Mesenchymal stem cell of Wharton's jelly (primary cell): Measurements from ENCODE around the genes RIOX1 and ALDH6A1.

- CAGE, long polyA plus RNA = no peak
Observed at GRCh38 chr14:71597842-71598357, 277.6 kb downstream of the SIPA1L1 start.

GRCh38 chr14:71932865-71933736 is 872 bp downstream of the RGS6 start:
- CAGE, long polyA plus RNA = no peak

DNA sequence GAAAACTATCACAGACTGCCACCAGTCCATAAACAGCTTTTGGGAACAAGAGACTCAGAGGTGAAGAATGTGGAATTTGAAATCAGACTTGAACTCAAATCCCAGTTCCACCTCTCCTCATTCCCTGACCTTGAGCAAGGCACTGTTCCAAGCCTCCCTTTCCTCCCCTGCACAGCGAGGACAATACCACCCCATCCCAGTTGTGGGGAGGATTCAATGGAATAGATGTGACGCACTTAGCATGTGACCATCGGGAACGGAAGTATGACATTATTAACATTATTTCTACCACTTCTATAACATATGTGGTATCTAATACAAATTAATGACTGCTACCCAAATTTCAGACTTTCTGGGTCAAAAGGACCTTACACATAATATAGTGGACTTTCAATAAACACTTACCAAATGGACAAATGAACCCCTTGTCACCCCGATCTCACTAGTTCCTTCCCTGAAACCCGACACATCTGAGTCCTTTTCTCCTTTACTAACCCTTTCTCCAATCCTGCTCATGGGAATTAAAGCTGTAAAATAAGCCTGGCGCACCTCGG is 63.4 kb downstream of the DPF3 start:
- CAGE, long polyA plus RNA = no peak

GRCh38 chr14:73140650-73141548 is 4.6 kb downstream of the PSEN1 start:
- CAGE, long polyA plus RNA = no peak

GRCh38 chr14:73239399-73240037 is 2.2 kb downstream of the PAPLN start:
- CAGE, long polyA plus RNA = no peak

DNA sequence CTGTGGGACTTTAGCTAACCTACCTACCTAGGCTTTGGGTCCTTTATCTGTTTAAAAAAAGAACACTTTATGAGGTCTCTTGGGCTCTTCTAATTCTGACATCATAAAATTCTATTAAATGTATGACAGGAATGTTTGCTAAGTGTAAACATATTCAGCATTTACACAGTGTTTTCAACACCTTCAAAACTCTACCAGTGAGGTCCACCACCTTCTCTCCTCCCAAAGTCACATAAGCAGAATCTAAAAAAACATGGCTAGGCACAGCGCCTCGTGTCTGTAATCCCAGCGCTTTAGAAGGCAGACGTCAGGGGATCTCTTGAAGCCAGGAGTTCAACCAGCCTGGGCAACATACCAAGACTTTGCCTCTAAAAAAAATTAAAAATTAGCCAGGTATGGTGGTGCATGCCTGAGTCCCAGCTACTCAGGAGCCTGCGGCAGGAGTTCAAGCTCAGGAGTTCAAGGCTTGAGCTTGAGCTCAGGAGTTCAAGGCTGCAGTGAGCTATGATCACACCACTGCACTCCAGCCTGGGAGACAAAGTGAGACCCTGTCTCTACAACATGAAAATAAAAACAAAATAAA is 30.0 kb downstream of the NUMB start:
- CAGE, long polyA plus RNA = no peak

- CAGE, long polyA plus RNA = no peak
Observed at GRCh38 chr14:73463350-73463914, 5.1 kb upstream of the NUMB start.

DNA sequence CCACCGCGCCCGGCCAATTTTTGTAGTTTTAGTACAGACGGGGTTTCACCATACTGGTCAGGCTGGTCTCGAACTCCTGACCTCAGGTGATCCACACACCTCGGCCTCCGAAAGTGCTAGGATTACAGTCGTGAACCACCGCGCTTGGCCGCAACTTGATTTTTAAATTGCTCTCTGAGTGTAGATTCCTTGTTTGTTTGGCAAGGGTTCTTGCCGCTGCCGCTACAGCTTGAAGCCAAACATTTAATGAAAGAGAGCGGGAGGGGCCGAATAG is 191 bp upstream of the RIOX1 start:
- CAGE, long polyA plus RNA = no peak

- CAGE, long polyA plus RNA = no peak
Observed at GRCh38 chr14:73490879-73491254, at the start of gene RIOX1. TSS of gene RIOX1 (plus strand) at chr14:73490933.

- CAGE, long polyA plus RNA = no peak
Observed at GRCh38 chr14:73568627-73568880, 459 bp upstream of the ACOT2 start.

DNA sequence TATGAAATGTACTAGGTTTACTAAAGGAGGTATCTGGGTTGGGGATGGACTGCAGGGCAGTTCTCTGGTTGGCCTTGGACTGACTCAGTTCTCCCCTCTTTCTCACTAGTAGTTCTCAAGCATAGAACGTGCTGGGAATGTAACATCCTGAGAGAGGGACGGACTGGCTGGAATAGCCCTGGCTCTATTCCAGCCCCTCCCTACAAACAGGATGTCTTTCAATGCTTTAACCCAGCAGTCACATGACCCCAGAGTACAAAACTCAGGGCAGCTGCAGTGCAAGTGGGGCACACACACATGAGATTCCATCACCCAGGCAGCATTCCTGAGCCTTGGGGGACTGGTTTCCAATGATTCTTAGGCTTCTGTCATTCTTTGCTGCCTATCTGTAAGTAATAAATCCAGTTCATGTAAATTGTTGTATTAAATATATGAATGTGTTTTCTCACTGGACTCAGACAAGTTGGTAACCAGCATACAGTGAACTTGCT is 1.6 kb upstream of the ACOT6 start:
- CAGE, long polyA plus RNA = no peak

- CAGE, long polyA plus RNA = no peak
Observed at GRCh38 chr14:73721318-73721778, 7.2 kb upstream of the PNMA1 start.

- CAGE, long polyA plus RNA = no peak
Observed at GRCh38 chr14:73722496-73723252, 8.5 kb upstream of the PNMA1 start.

GRCh38 chr14:73723253-73724351 is 9.4 kb upstream of the PNMA1 start:
- CAGE, long polyA plus RNA = no peak

DNA sequence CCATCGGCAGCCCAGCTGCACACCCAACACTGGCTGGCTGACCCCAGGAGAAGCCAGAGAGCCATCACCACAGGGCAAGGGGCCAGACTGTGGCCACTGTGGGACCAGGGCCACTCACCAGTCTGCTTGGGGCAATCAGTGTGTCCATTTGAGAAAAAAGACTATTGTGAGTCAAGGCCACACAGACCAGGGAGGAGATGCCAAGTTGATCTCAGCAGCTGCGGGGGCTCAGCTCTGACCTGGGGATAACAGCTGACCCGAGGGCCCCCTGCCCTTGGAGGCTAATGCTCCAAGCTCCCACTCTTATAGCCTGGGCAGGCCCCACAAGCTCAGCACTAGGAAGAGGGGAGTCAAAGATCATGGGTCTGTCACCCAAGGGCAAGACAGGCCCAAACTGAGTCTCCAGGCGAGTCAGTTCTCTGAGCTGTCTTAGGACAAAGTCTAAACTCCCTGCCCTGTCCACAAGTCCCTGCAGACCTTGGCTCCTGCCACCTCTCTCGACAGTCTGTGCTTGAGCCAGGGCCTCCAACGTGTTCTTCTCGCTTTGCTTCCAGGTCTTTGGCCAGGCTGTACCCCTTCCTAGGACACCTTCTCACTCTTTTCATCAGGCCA is 15.8 kb downstream of the MIDEAS start:
- CAGE, long polyA plus RNA = no peak

DNA sequence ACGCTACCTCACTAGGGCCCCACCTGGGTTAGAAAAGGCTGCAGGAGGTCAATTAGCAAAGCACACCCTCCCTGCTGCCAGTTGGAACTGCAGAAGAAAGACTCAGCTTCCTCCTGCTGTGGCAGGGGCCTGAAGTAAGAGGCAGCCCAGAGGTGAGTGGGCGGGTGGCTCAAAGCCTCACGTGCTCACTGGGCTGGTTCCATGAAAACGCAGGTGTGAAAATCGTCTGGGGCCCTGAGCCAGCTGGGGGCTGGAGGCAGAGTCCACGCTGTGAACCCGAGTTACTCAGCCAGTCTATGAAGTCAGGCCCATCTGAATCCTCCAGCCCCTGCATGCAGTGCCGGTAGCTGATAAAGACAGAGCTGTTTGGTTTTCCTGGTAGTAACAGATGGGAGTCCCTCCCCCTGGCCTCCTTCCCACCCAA is 11.7 kb upstream of the MIDEAS start:
- CAGE, long polyA plus RNA = no peak

DNA sequence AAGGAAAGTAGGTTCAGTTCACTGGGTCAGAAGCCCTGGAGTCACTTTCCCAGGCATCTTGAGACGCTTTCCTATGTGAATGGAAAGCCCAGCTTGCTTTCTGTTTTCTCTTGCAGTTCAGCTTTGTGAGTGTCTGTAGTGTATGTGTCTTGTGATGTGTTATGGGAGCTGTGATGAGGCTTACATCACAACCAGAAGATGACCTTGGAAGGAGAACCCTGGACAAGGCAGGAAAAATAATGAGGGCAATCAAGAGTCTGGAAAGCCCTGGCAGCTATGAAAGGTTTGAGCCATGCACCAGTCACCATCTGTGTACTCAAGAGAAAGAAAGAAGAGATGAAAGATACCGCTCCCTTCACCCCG is 35.2 kb upstream of the PTGR2 start:
- CAGE, long polyA plus RNA = no peak

DNA sequence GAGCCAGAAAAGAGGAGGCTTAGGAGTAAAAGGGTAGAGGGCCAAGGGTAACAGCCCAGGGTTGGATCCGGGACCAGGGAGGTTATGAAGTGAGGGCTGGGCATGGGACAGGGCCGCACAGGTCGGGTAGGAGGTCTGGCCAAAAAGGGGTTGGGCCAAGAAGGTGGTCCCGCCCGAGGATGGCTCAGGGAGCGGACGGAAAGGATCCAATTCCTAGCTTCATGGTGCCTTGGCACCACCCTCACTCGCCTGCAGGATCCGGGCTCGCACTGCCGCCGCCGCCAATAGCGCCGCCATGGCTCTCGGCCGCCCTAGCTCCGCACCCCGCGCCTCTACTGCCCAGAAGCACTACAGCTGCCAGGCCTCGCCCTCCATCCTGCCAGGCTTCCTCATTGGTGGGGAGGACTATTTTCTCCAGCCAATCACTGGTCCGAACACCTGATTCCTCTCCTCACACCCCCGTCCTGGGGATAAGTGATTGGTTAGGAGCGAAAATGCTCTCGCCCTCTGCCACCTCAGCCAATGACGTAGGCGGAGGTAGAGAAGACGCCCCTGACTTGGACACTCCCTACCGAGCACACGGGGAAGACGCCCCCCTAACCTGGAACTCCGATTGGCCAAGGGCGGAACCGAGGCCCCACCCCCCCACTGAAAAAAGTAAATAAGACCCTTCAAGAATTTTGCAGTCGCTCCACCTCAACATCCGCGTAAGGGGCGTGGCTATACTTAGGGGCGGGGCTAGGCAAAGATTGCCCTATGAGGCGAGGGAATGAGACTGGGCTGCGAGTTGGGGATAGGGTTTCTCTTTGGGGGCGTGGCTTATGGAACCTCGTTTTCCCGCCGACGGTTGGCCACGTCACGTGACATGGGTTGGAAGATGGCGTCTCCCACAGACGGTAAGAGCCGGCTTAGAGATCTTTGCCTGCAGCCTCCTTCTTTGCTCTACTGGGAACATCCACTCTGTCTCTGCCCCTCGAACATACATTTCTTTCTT is at the start of gene ALDH6A1:
Gene ALDH6A1 (minus strand): TSS at position 356 of the 994 bp plus-strand sequence.
- CAGE, long polyA plus RNA = start-site peak on the minus strand centred at position 335 of the sequence, 63 bp wide, 761 and 432 reads in 2 replicates

DNA sequence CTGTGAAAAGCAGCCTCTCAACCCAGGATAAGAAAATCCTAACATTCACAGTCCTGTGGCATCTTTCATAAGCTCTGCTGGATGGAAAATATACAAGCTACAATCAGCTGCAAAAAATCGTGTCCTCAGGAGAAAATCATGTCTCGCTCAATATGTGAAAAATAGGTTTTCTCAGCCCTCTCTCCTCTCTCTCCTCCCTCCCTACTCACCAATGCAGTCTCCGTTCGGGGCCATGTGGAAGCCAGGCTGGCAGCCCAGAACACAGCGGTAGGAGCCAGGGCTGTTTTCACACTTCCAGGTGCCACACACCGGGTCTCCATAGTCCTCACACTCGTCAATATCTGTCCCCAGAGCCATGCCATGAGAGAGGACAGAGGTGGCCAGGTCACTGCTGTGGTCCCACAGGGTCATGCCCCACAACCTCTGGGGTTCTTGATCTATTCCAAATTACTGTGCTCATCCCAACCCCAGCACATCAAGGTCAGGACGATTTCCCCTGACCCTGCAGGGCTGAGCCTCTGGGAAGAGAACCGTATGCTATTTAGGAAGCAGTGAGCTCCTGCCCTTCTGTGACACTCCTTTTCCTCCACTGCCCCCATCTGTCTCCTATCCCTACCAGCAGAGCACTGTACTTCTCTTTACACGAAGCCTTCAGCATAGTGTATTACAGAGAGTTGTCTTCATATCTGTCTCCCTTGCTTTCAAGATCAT is 13.6 kb downstream of the ISCA2 start:
- CAGE, long polyA plus RNA = no peak

GRCh38 chr14:74566737-74567145 is 45.3 kb downstream of the LTBP2 start:
- CAGE, long polyA plus RNA = no peak